Thoracic aorta endothelial cell (primary cell): ENCODE data around the genes CLDN2 and ACSL4.

DNA sequence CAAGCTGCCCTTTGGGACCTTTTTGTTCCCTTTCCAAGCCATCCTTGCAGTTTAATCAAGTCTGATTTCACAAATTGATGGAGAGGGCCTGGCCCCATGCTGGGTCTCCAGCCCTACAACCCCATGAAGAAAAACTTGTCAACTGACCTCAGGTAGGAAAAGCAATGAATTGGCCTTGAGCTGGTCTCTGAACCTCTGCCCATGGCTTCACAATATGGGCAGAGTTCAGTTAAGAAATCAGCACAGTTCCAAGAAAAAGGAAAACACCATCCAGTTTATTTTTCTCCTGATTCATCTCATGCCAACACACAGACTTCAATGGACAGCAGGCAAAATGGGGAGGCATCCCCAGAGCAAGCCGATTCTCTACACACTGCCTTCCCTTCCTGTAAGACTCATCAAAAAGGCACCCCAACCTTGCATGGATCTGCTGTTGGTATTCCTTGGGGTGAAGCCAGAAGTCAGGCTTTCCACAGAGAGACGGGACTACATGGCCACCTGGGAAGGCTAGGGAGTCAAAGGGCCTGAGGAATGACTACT, 3.3 kb downstream of the RIPPLY1 start:
- CAGE, long polyA plus RNA = no peak

DNA sequence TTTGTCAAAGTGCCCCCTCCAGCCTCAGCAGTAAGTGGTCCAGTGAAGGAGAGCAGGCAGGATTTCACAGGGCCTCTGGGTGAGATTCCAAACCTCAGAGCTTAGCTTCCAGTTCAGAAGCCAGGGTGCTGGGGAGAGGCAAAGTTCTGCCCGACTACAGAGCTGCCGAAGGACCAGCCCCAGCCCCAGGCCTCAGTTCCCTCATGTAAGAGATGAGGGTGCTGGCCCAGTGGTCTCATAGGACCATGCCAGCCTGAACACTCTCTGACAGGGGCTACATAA, 746 bp upstream of the RIPPLY1 start:
- CAGE, long polyA plus RNA = no peak

DNA sequence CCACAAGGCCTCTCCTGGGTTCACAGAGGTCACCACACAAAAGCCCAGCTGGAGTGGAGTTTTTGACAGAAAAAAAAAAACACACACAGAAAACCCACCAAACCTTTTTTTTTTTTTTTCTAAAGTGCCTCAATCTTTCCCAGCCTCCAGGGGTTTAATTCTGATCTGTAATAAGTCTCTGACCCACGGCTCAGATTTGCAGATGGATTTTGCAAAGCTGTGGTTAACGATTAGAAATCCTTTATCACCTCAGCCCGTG, at the start of gene CLDN2:
TSS of gene CLDN2 (plus strand) at position 199 of the 259 bp plus-strand sequence.
- CAGE, long polyA plus RNA = no peak

- CAGE, long polyA plus RNA = no peak
Measured at GRCh38 chrX:107205610-107206194, 531 bp downstream of the NUP62CL start.

DNA sequence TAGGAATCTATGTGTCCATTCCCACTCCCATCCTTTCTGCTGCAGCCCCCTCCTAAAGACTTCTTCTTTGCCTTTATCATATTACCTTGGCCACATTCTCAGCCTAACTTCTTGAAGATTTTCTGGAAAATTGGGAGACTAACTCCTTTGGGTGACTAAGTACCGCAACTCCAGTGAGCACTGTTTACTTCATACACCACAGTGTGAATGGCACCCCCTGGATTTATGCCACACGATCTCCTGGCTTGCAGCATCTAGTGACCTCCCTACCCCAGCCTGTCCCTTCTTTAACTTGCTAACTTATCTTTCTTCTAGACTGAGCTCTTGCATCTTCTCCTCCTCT, 120.7 kb upstream of the FRMPD3 start:
- CAGE, long polyA plus RNA = no peak

DNA sequence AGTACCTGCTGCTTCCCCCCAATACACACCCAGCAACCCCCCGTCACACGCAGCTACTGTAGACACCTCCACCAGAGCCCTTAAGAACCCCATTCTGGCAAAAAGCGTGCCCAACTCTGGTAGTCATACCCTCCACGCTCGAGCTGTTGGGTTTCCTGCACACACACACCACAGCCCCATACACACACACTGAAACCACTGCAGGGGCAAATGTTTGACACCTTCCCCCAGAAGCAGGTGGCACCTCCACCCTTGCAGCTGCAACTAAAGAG, 1.3 kb downstream of the FRMPD3 start:
- CAGE, long polyA plus RNA = no peak

- CAGE, long polyA plus RNA = no peak
Measured at GRCh38 chrX:107761447-107761932, 14.1 kb downstream of the TSC22D3 start.

- CAGE, long polyA plus RNA = no peak
Measured at GRCh38 chrX:108090434-108090764, 943 bp downstream of the PSMD10 start.

DNA sequence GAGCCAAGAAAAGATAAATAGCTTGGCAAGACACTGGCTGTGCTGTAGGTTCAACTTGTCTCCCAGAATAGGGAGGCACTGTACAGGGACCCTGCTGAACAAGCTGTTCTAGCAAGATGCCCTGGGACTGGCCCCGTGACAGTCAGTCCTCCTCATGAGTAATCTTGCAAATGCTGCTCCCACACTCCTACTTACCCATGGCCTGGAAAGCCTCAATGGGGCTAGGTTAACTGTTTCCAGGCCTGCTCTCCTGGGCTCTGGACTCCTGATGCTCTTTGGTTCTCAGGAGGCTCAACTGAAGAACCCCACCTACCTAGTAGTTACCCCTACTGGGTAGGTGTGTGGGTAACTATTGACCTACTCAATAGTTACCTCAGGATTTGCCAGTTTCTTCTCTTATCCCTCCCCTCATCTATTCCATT, 106.9 kb downstream of the ATG4A start:
- CAGE, long polyA plus RNA = no peak

DNA sequence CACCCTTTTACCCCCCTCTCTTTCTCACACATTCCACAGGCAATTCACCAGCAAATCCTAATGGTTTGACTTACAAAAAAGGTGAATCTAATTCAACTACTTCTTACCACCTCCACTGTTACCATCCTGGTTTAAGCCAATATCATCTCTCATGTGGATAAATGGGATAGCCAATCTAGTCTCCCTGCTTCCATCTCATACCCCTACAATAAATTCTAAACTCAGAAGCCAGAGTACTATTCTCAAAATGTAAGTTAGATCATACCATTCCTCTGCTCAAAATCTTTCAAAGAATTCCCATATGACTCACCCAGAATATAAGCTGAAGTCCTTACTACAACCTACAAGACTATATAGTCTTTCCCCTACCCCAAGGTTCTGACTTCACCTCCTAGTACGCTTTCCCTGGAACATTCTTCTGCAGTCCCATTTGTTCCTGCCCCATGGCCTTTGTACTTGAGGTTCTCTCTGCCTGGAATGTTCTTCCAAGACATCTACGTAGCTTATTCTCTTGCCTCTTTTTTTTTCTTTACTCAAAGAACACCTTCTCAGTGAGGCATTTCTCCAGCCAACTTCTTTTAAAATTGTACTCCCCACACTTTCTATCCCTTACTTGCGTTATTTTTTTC, 43.8 kb downstream of the ACSL4 start:
- CAGE, long polyA plus RNA = no peak

GRCh38 chrX:109733066-109733650, at the start of gene ACSL4:
Gene ACSL4, minus strand, starts transcription at chrX:109733257.
- CAGE, long polyA plus RNA = no peak

GRCh38 chrX:110082153-110082652, 79.3 kb downstream of the TMEM164 start:
- CAGE, long polyA plus RNA = no peak

GRCh38 chrX:110158915-110159628, 156.2 kb downstream of the TMEM164 start:
- CAGE, long polyA plus RNA = no peak

DNA sequence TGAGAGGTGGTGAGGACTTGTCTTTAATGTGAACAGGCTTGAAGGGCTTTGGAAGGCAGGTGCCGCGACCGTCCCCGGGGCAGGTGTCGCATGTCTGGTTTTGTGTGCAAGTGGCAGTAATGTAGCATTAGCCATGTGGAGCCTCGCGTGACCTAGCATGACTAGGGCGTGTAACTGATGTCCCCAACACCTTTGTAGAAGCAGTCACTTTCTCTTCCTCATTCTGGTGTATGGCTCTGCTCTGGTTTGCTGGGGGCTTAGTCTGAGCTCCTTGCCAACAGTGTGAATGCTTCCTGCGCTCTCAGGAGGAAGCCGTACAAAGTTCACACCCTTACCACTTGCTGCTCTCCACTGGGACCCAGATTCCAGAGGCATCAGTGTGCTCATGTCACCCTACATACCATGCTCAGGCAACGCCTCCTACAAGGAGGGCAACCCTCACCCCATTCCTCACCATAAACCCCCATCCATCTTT, 145.6 kb downstream of the AMMECR1 start:
- CAGE, long polyA plus RNA = no peak

GRCh38 chrX:111519183-111519503, 7.7 kb downstream of the SERTM2 start:
- CAGE, long polyA plus RNA = no peak

GRCh38 chrX:111689950-111690772, 9.2 kb downstream of the ALG13 start:
- CAGE, long polyA plus RNA = no peak

DNA sequence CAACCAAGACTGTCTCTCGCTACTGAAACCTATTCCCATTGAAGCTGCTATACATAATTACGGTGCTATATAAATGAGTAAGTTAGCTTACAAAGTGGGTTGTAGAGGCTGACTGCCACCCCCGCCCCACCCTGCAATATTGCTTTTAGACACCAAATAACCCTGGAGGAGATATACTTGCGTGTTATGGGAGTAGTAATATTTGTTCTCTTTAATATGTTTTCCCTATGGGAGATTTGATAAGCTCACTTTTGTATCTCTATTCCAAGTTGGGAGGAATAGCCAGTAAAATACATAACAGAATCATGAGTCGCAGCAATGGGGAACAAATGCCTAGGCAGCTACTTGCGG, 130.0 kb downstream of the RTL4 start:
- CAGE, long polyA plus RNA = no peak

DNA sequence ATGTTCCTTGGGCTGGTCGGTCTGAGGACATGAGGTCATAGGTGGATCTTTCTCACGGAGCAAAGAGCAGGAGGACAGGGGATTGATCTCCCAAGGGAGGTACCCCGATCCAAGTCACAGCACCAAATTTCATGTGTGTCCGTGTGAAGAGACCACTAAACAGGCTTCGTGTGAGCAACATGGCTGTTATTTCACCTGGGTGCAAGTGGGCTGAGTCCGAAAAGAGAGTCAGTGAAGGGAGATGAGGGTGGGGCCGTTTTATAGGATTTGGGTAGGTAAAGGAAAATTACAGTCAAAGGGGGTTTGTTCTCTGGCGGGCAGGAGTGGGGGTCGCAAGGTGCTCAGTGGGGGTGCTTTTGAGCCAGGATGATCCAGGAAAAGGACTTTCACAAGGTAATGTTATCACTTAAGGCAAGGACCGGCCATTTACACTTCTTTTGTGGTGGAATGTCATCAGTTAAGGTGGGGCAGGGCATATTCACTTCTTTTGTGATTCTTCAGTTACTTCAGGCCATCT, 22.8 kb downstream of the HTR2C start:
- CAGE, long polyA plus RNA = no peak

- CAGE, long polyA plus RNA = no peak
Measured at GRCh38 chrX:115311489-115312326, 22.2 kb downstream of the LUZP4 start.

DNA sequence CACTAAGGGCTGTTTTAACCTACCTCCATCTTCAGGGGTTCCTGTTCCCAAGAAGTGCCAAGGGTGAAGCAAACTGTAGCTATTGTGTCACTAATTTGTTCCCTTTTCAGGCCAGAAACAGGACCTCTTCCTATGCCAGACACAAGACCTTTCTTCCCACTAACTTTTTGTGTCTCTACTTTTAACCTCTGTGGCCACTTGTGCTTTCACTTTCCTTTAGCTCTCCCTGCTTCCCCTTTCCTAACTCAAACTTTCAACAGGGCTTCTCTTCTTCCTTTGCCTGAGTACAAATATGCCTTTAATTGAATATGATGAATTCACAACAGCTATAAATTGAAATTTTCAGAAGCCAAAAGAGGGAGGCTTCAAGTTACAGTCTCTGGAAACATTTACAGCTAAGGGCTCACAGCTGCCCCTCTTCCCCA, 61.8 kb upstream of the PLS3 start:
- CAGE, long polyA plus RNA = no peak